Vermiform appendix (tissue), 1 donor: ENCODE measurements around a stretch of chr14.

DNA sequence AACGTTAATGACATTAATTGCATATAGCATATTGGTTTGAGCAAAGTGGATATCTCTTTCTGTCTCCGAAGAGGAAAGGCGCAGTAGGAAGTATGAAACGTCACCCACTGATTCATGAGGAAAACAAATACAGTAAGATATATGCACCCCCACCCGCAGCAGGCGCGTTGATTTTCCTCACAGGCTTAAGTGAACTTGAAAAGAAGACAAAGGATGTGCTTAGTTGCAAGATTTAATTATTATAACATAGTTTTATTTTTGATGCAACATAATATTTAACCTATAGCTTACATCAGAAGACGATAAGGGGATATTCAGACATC lies 1.7 kb downstream of the NPAS3 start:
- PRO-cap: unidirectional peak, minus-strand start at position 114 of the sequence

GRCh38 chr14:32985748-32986582 lies 47.3 kb downstream of the NPAS3 start:
- PRO-cap: no peak

DNA sequence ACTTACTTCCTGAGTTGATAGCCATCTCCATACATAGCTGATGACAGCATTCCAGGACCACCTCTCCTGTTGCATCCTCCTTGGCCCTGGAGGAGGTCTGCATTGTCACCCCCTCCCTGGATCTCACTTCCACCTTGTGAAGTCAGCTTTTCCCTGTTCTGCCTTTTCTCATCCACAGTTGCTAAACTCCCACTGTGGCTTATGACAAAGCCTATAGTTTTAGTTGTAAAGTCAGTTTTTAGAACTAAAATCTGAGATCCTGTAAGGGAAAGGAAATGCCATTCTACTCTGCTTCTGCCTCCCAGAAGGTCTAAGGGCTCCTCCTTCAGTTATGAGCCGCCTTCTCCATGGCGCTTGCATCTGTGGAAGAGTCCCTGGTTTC lies 184.2 kb downstream of the EGLN3 start:
- PRO-cap: no peak

GRCh38 chr14:33986860-33987263 lies 36.0 kb upstream of the EGLN3 start:
- PRO-cap: no peak

DNA sequence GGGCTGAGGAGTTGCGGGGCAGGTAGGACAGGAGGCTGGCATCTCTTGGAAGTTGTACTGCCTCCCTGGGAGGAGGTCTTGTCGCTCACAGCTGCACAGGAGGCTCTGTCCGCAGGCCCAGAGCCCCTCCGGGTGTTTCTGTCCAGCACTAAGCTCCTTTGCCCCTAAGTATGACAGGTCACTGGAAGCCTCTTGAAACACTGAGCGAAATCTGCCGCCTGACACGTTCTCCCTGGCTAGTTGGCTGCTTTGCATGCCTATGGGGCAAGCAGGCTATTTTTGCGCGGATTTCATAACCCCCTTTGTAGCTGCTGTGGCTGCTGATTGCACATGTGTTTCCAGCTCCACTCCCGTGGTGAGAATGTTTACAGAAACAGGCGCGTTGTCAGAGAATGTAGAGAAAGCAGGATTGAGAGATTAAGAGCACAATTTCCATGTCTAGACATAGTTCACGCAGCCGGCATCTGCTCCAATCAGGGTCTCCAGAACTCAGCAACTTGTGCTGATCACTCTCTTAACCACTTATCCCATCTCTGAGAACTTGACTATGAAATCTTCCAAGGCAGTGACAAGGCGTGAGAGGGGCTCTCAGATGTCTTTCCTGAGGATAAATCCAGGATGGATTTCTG lies 180.2 kb upstream of the EGLN3 start:
- PRO-cap: no peak

- PRO-cap: no peak
These were observed 129.8 kb downstream of the SPTSSA start for GRCh38 chr14:34332203-34332598.

- PRO-cap: no peak
These were observed 100.4 kb downstream of the SPTSSA start for GRCh38 chr14:34361388-34362266.

DNA sequence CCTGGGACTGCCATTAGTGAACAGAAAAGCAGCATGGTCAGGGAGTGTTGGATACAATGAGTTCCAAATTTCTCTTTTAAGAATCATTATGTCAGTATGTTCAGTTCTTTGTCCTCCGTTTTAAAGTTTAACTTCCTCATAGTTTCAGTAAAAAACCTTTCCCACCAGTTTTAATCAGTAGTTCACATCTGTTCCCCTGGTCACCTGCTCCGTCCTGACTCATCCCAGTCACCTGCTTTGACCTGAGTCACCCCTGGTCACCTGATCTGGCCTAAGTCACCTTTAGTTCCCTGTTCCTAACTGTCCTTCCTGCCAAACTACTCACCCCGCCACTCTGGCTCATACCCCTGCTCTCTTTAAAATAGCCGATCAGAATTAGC lies 36.6 kb downstream of the SPTSSA start:
- PRO-cap: no peak

DNA sequence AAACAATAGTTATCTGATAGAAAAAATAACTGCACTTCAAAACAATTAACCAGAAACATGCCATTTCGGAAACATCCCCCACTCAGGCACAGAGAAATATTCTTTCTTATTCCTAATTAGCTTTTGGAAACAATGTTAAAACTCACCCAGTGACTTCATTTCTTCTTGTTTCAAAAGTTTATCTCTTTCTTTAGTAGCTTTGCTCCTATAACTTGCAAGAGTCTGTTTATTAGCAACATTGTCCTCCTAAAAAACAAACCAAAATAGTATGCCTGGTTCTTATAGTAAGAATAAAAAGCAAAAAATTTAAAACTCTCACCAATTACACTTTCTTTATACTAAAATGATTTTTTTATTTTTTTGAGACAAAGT lies 74.2 kb downstream of the BAZ1A start:
- PRO-cap: no peak

- PRO-cap: no peak
These were observed 55.2 kb downstream of the BAZ1A start for GRCh38 chr14:34819932-34820307.

DNA sequence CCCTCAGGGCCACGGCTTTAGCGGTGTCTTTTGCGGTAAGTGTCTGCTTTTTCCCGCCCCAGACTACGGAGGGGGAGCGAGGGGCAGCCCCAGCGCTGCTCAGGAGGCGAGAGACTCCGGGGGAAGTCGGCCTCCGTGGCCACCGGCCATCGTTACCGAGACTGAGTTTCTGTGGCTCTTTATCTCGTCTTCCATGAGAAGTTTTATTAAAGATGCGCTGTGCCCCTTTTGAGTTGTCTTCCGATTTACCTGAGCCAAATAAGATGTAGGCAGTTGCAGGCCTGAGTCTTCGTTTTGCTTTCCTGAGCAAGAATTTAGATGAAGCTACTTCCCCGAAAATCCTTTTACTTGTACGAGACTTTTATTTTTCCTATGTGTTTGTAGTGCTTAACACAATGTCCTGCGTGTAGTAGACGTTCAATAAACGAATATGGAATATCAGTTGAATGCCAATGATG lies 418 bp downstream of the SRP54 start:
- PRO-cap: no peak

- PRO-cap: no peak
These were observed 1.9 kb upstream of the PSMA6 start for GRCh38 chr14:35290163-35290769.

- PRO-cap: bidirectional peak, plus-strand start at chr14:35344015, minus-strand start at chr14:35343918
These were observed 51.6 kb downstream of the PSMA6 start for GRCh38 chr14:35343769-35344243.

DNA sequence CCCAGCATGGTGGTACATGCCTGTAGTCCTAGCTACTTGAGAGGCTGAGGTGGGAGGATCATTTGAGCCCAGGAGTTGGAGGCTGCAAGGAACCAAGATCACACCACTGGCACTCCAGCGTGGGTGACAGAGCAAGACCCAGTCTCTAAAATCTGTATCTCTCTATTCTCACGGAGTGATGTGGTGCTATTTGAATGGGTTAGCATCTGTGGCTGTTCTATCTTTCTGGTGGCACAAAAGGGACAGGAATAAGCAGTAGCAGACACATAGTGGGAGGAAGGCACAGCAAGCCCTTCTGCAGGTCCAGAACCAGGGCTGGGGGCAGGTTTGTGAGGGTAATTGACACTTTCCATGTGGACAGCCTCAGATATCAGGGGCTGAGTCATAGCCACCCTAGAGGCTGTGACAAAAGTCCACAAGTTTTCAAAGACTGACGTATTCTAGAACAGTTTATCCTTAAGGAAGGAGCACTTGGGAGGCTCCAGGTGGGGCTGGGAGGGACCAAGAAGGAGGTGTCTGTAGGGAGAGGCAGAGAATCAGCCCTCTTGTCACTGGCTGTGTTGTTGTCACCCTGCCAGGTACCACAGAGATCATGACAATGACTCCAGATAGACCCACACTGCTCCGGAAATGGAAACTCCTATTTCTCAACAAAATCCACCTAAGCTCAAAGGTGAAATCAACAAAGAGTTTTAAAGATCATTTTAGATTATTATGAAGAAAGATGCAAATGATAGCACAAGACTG lies 48.6 kb downstream of the NFKBIA start:
- PRO-cap: no peak

DNA sequence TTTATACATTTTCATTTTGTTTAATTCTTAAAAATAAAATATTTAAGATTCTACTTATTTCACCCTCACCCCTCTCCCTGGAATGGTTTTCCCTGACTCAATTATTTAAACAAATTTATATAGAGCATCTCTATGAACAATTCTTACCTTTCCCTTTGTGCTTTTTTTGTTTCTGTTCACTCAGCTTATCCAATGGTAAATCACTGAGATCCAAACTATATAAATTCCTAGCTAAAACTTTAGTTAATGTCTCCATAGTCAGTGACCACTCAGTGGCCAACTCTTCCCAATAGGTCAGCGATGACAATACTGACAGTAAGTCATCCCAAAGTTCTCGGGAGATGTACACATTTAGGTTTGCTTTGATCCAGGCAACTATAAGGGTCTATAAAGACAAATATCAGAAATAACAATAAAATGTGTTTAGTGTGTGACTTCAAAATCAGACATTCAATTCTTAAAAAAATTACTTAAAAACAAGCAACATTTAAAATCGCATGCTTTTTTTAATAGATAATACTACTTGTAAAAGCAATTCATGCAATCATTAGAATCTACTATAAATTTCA lies 86.1 kb downstream of the RALGAPA1 start:
- PRO-cap: no peak

- PRO-cap: bidirectional peak, plus-strand start at chr14:35826887, minus-strand start at chr14:35826723
These were observed 638 bp downstream of the BRMS1L start for GRCh38 chr14:35826641-35827310.

- PRO-cap: no peak
These were observed 243.5 kb downstream of the BRMS1L start for GRCh38 chr14:36069689-36070043.

DNA sequence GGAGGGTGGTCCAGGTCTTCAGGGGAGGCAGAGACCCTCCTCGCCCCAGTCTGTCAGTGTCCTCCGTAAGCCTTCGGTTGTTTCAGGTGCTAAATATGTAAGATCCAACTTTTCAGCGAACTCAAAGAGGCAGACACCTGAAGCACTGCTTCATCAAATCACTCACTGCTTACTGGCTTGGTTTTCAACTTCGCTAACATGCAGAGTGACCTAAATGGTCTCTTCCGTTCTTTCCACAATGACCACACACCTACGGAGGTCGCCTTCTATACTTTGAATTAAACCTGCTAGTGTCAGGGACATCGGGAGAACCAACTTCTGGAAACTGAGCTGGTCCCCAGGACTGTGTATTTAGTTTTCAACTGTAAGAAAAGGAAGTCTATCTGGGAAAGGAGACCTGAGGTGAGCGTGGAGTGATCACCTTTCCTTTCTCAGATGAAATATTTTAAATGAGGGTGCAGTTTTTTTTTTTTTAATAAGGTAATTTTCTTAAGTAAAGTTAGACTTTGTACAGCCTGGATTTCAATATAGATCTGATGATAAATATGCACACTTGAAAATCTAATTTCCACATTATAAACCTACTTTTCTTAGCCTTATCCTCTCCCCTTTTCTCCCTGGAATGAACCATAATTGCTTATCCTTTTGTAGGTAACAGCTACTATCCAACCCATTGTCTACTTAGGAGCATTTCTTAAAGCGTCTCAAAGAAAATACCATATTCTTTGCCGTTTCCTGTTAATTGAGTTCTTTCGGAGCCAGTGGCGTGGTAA lies 47.3 kb downstream of the MBIP start:
- PRO-cap: no peak

DNA sequence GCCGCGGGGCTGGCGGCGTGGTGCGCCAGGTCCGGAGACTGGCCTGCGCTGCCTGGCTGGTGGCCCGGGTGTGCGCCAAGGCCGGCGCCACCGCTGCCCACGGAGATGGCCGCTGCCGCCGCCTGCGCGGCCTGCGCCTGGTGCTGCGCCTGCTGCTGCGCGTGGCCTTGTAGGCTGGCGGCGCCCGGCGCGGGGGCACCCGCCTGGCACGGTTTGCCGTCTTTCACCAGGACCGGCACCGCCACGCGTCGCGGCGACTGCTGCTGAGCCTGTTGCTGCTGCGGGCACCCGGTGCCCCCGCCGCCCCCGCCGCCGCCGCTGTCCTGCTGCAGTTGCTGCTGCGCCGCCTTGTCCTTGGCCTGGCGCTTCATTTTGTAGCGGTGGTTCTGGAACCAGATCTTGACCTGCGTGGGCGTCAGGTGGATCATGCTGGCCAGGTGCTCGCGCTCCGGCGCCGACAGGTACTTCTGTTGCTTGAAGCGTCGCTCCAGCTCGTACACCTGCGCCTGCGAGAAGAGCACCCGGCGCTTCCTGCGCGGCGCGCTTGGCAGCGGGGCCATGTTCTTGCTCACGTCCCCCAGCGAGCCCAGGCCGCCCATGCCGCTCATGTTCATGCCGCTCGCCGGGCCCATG lies 2.5 kb downstream of the NKX2-1 start:
- PRO-cap: no peak

DNA sequence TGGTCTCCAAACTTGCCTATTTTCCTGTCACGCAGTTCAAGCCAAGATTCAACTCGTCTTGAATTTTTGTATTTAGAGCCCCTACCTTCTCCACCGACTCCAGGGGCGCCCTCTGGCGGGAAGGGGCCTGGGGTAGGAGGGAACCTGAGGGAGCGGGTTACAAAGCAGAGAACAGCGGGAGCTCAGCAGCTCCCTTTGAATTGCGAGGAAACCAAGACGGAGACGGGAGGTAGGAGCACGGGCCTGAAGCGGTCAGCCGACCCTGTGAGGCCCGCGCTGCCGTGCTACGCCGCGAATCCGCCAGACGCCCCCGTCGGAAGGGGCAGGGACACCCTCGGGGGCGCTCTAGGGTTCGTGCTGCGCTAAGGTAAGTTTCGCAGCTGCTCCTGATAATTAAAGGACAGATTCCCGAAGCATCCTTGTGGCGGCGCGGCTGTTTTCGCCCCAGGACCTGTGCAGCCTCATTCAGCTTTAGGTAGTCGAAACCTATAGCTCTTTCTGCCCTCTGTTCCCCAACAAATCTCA lies 4.9 kb upstream of the NKX2-1 start:
- PRO-cap: no peak